PFSK-1 (cell line): ENCODE results near the gene IGF1R.

GRCh38 chr15:95328984-95329941, 1001.2 kb upstream of the NR2F2 start:
- RRBS: no CpG with 5 or more reads among the region's 11 CpGs

DNA sequence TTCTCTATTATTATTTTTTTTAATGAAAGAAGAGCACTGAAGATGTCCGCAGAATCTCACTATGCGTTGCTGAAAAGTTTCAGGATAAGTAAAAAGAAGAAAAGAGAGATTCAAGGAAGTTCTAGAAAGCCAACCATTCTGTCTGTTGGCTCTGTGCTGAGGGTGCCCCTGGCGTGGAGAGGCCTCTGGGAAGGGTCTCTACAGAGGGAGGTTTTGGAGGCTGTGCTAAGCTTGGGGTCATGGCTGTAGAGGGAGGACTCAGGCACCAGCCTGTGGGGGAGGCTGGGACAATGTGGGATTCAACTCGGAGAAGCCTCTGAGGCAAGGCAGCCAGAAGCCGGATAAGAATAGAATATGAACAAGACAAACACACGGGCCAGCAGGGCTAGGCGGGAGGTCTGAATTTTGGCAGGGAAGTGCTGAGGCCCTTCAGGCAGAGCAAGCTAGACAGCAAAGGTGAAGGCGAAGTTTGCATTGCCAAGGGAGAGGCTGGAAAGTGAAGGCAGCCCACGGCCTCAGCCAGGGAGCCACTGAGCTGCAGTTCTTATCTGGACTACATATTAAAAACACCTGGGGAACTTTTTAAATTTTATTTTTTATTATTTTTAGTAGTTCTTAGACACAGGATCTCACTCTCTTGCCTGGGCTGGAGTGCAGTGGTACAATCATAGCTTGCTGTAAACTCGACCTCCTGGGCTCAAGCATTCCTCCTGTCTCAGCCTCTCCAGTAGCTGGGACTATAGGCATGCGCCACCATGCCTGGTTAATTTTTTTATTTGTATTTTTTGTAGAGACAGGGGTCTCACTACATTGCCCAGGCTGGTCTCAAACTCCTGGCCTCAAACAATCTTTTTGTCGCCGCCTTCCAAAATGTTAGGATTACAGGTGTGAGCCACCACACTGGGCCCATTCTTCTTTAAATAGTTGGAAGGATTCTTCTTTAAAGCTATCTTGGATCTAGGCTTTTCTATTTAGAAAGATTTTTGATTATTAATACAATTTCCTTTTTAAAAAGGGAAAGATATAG, 611.9 kb upstream of the NR2F2 start:
- RRBS: no CpG with 5 or more reads among the region's 13 CpGs

DNA sequence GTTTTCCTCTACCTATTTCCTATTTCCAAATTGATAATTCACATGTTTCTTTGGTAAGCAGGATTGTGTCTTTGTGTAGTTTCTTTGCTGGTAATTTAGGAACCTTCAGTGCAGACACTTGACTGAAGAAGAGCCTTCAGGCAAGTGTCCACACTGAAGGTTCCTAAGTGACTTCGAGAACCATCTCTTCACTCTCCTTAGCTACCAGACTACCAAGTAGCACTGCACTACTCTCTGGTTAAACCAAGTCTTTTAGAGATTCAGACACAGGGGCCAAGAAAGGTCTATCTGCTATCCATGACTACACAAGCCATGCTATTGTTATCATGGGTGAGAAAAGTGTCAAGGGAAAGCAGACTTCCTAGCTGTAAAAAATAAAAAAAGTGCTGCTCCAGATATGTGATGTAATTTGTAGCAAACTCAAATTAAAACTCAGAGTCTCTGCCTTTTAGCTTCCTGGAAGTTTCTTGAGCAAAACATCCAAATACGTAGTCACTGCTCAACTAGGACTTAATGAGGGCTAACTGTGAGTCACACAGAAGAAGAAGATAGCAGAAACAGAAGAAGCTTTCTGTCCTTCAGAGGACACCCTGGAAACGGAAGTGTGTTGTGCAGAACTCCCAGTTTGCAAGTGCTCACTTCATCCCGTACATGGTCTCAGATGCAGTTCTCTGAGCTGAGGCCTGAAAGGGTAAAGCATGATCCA, 393.5 kb upstream of the NR2F2 start:
- RRBS: no CpG with 5 or more reads among the region's 4 CpGs

GRCh38 chr15:96047380-96047846, 283.1 kb upstream of the NR2F2 start:
- RRBS: no CpG with 5 or more reads among the region's 11 CpGs

GRCh38 chr15:96171093-96171736, 159.3 kb upstream of the NR2F2 start:
- RRBS: no CpG with 5 or more reads among the region's 12 CpGs

- RRBS: no CpG with 5 or more reads among the region's 16 CpGs
These were observed 56.8 kb upstream of the NR2F2 start for GRCh38 chr15:96273535-96274192.

DNA sequence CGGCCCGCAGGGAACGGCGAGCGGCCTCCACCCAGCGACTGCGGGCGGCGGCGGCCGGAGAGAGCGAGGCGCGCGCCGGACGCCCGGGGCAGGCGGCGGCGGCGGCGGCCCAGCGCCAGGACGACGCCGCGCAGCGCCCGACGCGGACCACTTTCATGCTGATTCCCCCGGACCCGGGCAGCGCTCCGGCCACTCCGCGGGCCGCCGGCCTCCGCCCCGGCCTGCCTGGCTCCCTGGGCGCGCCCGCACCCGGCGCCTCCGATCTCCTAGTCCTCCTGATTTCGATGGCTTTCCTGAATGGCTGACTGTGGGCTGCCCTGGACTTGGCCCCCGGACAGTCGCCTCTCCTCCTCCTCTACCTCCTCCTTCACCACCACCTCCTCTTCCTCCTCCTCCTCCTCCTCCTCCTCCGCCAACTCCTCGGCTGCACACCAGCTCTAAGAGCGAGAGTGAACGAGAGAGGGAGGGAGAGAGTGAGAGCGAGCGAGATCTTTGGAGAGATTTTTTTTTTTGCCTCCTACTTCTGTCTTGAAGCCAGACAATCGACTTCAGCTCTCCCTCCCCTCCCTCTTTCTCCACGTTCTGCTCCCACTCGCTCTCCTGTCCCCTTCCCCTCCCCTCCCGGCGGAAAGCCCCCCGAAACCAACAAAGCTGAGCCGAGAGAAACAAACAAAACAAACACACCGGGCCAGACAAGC, 840 bp downstream of the NR2F2 start:
- RRBS: 1% methylated on average over 33 of the region's 65 CpGs

DNA sequence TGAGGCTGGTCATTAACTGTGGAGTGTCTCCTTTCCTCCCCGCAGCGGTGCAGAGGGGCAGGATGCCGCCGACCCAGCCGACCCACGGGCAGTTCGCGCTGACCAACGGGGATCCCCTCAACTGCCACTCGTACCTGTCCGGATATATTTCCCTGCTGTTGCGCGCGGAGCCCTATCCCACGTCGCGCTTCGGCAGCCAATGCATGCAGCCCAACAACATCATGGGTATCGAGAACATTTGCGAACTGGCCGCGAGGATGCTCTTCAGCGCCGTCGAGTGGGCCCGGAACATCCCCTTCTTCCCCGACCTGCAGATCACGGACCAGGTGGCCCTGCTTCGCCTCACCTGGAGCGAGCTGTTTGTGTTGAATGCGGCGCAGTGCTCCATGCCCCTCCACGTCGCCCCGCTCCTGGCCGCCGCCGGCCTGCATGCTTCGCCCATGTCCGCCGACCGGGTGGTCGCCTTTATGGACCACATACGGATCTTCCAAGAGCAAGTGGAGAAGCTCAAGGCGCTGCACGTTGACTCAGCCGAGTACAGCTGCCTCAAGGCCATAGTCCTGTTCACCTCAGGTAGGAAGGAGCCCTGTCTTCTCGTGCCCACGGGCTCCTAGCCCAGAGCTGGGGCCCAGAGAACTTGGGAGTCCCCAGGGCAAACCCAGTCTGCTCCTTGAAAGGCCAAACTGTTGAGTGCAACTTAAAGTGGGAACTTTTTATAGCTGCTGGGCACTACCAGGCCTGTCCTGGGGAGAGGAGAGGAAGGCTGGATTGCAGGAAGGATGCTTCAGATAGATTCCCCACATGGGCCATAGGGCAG, 3.7 kb downstream of the NR2F2 start:
- RRBS: no CpG with 5 or more reads among the region's 49 CpGs

- RRBS: 32% methylated on average over 9 of the region's 25 CpGs
These were observed 11.5 kb downstream of the NR2F2 start for GRCh38 chr15:96341799-96342507.

DNA sequence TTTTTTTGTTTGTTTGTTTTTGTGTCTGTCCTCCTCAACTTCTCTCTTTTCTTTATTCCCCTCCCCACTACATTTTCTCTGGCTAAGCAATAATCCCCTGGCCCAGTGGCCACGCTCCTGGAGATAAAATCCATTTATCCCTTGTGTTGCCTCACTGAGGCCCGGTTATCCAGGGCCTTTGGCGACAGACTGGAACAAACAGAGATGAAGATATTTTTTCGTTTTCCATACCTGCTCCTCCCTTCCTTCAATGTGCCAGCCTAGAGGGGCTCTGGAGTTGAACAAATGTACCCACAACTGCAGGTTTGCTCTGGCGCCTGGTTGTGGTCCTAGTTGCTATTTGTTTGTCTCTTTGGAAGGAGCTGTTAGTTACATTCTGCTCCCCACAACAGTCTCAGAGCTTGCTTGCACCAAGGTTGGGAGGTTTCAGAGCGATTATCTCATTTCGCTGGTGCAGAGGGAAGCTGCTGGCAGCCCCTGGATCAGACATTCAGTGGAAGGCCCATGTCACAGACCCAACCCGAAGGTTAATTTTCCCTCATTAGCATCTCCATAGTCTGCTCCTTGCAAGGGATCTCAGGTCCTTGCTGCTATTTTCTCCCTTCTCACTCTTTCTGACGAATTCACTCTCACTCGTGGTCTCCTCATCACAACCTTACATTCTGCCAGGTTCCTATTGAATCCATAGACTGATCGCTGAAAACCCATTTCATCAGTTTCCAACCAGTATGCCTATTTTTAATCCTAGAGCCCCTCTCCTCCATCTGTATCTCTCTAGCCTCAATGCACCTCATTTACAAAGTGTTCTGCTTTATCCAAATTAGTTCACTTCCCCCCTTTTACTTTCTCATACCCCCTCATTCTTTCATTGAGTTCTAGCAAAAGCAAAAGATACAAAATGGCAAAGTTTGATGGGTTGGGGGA, 18.1 kb downstream of the NR2F2 start:
- RRBS: no CpG with 5 or more reads among the region's 11 CpGs

DNA sequence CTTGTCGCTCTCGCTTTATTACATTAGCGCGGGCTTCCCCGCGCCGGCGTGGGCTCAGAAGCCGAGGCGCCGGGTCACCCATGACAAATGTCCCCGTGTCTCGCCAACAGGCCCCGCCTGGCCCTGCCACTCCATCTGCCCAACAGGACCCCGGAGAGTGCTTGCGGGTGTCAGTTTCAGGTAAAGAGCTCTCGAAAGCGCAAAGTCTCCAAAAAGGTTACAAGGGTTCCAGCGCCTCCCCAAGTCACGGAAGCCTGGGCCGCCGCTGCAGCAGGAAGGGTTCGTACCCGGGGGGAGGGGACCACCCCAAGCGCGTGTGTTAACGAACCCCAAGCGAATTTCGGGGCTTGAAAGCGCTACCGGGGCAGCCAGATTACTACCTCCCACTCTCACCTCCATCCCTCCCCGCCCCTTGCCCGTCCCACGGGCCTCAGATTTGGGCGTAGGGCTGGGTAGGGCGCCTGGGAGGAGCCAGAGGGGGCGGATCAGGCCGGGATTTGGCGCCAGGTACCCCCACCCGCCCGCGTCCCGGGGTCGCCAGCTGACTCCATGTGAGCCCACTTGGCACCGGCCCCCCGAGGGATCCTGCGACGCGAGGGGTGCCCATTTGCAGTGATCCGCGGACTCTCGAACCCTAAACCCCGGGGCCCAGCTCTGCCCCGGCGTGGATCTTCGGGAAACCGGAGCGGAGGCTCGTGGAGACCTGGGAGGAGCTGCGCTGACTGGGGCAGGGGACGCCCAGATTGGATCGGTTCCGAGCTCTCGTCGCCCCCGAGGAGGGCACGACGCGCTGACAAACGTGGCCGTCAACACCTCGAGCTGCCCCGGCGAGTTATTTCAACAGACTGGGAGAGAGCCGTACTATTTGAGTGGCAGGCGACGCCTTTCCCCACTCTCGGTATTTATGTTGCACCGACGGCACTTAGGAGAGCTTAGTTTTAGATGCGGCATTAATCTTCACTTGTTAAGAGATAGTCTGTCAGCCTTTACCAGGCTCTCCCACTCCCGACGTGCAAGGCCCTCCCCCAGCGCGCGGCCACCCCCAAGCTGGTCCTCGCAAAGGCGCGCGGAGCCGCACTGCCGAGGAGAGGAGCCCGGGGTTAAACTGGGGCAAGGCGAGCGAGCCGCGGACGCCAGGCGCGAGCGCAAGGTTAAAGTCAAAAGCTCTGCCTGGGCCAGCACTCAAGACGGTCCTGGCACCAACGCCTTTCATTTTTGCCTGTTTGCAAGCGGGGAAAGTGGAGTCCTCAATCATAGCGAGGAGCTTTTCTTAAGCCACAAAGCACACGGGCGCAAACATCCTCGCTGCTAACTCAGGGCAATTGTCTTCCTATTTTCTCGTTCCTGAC, 86.1 kb downstream of the NR2F2 start:
- RRBS: 30% methylated on average over 33 of the region's 109 CpGs

DNA sequence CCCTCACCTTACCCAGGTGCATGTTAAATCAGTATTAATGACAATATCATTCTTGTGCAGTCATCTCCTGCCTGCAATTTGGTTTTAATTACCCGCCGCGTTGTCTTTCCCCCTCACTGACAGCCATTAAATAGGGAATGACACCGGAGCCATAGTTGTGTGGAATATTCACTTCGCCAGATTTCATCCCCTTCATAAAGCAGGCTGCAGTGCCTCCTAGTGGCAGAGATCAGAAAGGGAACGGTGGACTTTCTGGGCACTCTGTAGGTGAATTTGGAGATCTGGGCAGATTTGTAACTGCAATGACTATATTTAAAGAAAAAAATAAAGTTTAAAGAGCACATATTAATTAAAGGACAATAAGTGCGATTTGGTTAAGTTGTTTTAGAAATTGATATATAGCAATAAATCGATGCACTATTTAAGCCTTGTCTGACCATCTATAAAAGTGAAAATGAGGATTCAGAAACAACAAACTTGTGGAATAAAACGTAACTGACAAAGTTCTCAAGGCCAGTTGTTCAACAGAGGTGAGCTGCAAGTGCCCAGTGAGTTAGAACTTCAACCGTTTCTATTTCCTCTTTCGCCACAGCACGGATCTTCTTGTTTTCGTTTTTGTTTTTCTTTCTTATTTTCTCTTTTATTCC, 725.1 kb upstream of the ARRDC4 start:
- RRBS: no CpG with 5 or more reads among the region's 13 CpGs

DNA sequence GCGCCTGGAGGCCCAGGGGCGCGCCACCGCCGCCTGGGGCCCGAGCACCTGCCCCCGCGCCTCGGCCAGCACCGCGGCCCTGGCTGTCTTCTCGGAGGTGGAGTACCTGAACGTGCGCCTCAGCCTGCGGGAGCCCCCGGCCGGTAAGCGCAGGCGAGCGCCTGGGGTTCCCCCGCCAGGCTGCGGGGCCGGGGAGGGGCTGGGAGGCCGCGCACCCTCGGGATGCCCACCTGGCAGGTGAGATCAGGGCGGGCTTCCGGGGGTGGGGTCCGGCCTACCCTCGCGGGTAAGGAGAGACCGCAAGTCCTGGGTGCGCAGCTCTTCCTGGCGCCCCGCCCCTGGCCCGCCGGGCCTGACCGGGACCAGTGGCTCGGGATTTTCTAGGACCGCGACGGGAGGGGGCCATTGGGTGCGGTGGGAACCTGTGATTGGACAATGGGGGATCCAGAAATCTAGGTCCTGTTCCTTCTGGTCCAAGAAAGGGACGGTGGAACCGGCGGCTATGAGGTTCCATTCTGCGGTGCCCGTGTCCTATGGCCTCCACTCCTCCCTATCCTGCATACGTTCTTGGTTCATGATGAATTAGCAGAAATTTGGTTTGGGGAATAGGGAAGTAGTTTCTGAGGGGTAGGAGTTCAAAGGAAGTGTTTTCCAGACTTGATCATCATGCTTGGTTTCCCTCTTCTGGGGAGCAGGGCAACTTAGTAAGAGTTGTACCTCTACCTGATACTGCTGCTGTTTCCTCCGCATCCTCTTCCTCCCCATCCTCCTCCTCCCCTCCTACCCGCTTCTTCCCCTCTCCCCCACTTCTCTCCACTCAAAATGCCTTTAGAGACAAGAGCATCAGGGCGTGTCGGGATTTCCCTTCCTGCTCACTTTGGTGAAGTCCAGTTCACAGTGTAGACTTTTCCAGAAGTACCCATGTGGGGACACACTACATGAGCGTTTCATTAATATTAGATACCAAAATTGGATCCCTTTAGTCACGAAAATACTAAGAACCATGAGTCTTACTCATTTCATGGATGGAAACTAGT, 841 bp downstream of the ARRDC4 start:
- RRBS: 9% methylated on average over 21 of the region's 55 CpGs

DNA sequence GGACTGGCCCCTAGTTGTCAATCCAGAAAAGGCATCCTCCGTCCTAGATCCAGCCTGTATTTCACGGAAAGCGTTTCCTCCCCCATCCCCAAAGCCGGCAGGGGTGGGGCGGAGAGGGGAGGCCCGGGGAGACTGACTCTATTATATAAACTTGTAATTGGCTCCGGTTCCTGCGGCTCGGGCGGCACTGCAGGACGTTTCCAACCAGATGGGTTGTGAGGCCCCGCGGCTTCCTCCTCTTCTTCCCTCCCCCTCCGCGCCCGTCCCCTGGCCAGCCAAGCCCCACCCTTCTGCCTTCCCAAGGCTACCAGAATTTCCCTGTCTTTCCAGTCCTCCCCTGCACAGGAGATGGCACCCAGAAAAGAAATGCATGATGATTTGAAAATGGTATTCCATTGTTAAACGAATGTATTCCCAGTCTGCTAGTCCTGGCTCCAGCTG, 99.7 kb upstream of the IGF1R start:
- RRBS: no CpG with 5 or more reads among the region's 17 CpGs

DNA sequence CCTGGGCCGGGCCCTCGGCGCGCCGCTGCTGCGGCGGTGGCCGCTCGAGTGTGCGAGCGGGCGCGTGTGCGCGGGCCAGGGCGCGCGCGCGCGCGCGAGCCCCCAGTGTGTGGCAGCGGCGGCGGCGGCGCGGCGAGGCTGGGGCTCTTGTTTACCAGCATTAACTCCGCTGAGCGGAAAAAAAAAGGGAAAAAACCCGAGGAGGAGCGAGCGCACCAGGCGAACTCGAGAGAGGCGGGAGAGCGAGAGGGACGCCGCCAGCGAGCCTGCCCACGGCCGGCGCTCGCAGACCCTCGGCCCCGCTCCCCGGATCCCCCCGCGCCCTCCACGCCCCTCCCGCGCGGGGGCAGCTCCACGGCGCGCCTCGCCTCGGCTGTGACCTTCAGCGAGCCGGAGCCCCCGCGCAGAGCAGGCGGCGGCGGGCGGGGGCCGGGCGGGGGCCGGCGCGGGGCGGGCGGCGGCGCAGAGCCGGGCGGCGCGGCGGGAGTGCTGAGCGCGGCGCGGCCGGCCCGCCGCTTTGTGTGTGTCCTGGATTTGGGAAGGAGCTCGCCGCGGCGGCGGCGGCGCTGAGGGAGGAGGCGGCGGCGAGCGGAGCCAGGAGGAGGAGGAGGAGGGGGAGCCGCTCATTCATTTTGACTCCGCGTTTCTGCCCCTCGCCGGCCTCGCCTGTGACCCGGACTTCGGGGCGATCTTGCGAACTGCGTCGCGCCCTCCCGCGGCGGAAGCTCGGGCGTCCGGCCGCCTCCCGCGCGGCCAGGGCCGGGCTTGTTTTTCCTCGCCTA, at the start of gene IGF1R:
TSS of gene IGF1R (plus strand) at position 105 of the 782 bp plus-strand sequence.
- RRBS: under 1% methylated on average over 45 of the region's 125 CpGs

- RRBS: 6% methylated on average over 8 of the region's 78 CpGs
These were observed 2.5 kb downstream of the IGF1R start for GRCh38 chr15:98650433-98651564.

DNA sequence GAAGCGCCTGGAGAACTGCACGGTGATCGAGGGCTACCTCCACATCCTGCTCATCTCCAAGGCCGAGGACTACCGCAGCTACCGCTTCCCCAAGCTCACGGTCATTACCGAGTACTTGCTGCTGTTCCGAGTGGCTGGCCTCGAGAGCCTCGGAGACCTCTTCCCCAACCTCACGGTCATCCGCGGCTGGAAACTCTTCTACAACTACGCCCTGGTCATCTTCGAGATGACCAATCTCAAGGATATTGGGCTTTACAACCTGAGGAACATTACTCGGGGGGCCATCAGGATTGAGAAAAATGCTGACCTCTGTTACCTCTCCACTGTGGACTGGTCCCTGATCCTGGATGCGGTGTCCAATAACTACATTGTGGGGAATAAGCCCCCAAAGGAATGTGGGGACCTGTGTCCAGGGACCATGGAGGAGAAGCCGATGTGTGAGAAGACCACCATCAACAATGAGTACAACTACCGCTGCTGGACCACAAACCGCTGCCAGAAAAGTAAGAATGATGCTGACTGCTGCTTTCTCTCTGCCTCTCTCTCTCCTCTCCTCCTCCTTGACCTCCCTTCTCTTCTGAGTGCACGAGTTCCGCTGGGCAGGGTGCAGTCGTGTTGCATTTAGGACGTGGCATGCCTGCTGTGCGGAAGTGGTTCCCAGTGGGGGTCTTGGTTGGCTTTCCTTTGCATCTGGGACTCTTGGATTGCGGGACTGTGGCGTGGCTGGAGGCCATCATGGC, 59.4 kb downstream of the IGF1R start:
- RRBS: no CpG with 5 or more reads among the region's 28 CpGs

DNA sequence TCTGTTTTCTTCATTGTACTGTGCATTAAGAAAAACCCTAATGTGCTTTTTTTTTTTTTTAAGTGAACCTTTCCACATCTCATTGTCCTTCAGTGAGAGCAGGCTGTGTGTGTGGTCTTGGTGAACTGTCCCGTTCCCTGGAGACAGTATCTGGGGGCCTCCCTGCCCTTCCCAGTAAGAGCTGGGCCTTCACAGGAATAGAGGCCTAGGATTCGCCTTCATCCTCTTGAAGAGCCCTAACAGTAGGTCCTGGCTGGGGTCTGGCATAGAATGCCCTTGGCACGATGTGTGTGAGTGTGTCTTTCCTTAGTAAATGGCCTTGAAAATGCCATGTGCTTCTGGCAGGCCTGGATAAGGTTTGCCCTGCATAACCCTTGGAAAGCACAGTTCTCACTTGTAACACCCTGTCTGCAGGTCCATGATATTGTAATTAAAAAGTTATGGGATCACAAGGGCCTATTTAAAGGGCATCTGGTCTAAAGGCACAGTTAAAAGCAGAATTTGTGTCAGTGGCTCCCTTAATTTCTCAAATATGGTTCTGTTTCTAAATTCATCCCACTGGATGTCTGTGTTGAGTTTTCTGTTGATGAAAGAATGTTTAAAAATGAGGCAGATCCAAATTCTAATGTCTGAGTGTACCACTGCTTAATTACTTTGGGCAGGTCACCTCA, 81.3 kb downstream of the IGF1R start:
- RRBS: no CpG with 5 or more reads among the region's 3 CpGs

GRCh38 chr15:98760898-98761293, 112.6 kb downstream of the IGF1R start:
- RRBS: no CpG with 5 or more reads among the region's 5 CpGs